ENCODE data around the genes APBB1, CYB5R2 and NLRP10.

DNA sequence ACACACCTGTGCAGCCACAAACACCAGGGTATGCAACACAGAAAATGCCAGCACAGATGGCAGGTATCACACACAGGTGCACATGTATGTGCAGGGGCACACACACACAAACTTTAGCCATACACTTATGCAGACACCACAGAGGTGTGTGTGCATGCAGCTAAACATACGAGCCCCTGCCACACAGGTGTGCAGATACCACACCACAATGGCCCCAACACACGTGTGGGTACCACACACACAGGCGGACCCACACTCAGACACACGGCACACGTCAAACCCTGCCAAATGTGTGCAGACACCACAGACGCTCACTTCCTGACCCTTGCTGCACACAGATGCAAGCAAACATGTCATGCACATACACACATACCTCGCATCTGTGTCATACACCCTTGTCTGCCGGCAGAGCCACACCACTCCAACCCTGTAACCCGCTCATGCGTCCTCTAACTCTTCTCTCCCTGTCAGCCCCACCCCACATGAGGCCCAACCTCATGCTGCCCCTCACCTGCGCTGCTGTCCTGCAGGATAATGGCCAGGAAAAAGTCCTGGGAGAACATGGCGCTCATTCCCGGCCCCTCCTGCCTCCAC is 14.1 kb downstream of the SMPD1 start:
- RRBS = no CpG with 5 or more reads among the region's 13 CpGs

GRCh38 chr11:6418071-6419329 is at the start of gene APBB1:
APBB1 (minus strand) TSS chr11:6419094.
- RRBS = 1% methylated on average over 4 of the region's 87 CpGs

DNA sequence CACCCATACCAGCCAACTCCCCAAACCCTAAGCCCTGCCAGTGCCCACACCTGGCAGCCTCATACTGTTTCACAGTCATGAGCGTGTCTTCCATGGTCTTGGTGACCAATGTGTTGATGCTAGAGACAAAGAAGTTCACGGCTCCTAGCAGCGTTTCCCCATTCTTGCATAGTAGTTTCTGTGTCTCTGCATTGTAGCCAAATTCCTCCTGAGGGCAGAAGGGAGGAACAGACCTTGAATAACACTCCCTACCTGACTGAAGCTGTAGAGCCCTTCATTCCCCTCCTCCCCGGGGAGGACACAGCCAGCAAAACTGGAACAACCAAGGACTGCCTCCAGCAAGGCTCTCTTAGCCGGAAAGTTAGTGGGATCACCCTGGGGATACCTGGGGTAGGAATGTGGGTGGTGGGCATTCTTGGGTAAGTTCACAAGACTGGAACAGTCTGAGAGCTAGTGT is 3.1 kb downstream of the ARFIP2 start:
- RRBS = 96% methylated on average over 2 of the region's 5 CpGs

- RRBS = no CpG with 5 or more reads among the region's 14 CpGs
Measured at GRCh38 chr11:6564293-6564839, 39.0 kb downstream of the RRP8 start.

DNA sequence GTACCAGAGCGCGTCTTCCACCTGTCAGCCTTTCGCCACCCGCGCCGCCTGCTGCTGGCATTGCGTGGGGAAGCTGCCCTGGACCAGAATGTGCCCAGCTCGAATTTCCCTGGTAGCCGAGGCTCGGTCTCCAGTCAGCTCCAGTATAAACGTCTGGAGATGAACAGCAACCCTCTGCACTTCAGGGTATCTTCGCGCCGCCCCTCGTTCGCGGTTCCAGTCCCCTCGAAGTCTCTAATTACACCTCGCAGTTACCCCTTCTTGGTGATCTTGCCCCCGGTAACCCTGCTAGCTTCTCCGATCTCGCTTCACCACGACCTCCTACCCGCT is 32.2 kb downstream of the RRP8 start:
- RRBS = no CpG with 5 or more reads among the region's 24 CpGs

GRCh38 chr11:6606013-6606338 is 2.4 kb downstream of the ILK start:
- RRBS = no CpG with 5 or more reads among the region's 5 CpGs

DNA sequence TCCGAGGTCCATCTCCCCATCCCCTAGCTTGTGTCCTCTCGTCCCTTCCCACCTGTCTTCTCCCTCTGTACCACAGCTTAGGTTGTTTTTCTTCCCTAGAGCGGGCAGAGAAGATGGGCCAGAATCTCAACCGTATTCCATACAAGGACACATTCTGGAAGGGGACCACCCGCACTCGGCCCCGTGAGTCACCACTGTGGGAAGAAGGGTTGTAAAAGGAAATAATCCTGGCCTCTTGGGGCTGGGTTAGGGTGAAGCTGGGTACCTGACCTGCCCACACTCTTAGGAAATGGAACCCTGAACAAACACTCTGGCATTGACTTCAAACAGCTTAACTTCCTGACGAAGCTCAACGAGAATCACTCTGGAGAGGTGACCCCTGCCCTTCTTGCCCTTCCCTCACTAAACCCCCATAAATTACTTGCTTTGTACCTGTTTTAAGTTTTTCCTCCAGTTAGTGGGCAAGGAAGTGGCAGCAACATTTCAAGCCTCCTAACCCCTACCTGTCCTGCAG is 3.2 kb downstream of the TAF10 start:
- RRBS = no CpG with 5 or more reads among the region's 9 CpGs

DNA sequence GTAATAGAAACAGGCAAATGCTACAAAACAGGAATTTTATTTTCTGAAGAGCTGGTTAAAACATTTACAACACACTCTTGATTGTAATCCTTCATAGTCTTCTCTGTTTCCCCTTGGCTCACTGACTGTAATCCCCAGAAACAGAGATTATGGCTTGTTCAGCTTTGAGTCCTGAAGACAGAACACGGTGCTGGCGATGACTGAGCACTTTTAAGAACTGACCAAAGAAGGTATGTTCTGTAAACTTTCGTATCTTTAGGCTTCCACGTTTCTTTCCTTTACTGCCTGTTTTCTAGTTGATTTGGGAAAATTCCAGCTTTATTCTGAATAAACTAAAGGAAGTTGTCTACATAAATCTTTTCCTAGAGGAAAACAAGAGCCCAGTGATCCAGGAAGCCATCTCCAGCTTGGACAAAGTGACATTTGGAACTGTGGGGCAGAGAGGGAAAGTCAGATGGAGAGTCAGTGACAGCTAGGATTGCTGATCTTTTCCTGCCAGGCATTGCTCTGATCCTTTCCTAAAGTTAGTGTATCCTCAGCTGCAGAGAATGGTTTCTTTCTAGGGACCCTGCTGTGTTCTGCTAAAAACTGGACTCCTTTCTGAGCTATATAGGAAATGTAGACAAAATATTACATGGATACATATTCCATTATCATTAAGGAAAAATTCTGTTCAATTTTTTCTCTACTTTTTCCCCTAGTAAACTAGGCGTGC is 43.4 kb downstream of the OR2AG2 start:
- RRBS = no CpG with 5 or more reads among the region's 5 CpGs

DNA sequence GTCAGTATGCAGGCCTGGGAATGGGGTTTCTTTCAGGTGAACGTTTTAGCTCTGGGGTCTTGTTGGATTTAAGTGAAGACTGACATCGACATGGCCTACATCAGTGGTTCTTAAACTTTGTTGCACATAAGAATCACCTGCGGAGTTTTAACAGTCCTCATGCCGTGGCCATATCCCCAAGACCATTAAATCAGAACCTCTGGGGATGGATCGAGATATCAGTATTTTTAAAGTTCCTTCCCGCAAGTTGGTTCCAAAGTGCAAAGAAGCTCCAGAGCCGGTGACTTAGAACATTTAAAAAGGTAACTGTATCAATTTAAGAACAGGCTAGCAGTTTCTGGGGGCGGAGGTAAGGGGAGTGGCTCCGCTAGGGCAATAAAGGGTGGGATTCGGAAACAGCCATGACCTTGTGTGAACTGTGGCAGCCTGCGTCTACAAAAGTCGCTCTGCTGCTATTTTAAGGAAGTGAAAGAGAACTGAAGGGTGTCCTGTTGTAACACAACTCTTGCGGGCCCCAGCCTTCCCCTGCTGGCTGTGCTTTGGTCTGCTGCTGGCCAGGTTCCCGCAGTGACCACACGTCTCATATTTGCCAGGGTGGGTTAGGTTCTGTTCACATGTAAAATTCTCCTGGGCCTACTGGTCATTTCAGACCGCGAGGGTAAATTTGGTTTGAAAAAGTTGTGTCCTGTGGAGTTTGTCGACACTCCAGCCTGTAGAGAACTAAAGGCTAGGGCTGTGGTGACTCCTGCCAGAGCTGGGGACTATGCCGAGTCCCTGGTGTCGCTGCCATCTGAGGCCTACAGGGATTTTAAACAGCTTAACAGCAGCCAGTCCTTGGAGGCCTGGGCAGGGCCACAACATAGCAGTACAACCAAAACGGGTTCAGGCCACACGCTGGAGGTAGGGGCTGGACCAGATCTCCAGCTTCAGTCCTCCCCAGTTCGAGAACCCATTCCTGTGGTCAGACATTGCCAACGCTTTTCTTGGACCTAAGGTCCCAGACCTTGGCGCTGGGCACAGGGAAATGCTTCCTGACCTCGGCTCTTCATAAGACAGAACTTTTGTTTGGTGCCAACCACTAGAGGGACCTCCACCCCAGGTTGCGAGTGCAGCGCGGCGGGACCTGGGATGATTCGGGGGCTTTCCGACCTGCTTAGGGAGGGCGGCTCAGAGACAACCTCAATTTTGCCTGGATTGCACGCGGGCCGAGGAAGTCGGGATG is 1.2 kb upstream of the PPFIBP2 start:
- RRBS = no CpG with 5 or more reads among the region's 37 CpGs

DNA sequence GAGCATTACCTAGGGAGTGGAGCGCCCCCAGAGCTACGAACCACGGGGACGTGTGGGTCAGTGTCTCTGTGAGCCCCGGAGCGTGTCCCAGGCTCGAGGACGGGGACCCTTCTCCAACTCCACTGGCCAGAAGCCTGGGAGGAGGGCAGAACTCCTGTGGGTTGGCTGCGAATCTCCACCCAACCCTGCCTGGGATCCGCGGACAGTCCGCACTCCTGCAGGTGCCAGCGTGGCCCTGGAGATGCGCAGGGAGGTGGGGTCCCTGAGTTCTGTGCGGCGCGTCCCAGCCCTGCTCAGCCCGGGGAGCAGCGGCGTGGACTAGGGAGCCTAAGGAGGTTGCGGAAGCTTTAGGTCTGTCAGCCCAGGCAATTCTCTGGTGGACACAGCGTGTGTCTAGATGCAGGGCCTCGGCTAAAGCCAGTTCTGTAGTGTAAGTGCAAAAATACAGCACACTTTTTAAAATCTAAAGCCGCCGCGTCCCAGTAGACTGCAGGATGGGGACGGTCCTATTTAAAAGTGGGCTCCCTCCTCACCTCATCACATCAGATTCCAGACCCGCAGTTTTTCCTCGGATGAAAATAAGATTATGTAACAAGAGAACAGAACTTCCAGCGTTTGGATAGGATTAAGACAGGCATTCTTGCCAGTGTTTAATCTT is 513 bp downstream of the PPFIBP2 start:
- RRBS = no CpG with 5 or more reads among the region's 30 CpGs

DNA sequence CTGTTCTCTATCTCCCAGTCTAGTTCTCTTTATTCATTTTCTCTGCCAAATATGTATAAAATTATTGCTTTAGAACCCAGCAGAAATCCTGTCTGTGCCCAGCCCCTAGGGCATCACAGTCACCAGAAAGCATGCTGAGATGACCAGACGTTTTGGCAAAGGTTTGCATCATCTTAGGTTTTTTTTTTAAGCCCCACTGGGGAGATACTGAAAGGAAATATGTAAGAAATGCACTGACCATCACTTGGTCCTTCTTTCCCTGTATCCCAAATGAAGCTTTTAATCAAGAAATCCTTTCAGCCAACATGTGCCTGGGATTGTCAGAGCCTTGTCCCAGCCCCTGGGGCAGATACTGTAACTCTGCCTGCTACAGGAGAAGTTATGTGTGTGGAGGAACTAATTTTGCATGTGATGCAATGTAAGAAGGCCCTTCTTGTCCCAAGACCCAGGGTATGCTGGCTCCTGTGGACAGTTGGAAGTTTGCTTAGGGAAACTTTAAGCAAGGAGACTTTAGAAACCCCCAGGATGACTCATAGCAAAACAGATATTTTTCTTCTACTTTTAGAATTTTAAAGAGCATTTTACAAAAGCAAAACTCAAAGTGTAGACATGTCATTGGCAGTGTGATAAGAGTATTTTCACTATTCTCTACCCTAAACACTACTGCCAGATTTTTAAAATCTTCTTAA is 65.6 kb downstream of the PPFIBP2 start:
- RRBS = no CpG with 5 or more reads among the region's 1 CpG

- RRBS = 3% methylated on average over 45 of the region's 110 CpGs
Measured at GRCh38 chr11:7673308-7674502, at the start of gene CYB5R2. CYB5R2 (minus strand) TSS chr11:7673500.

GRCh38 chr11:7965249-7965512 is at the start of gene NLRP10:
NLRP10 (minus strand) TSS chr11:7965447.
- RRBS = no CpG with 5 or more reads among the region's 3 CpGs

GRCh38 chr11:8082217-8083069 is 1.4 kb downstream of the TUB start:
- RRBS = no CpG with 5 or more reads among the region's 16 CpGs

- RRBS = 1% methylated on average over 19 of the region's 33 CpGs
Measured at GRCh38 chr11:8263224-8263571, 480 bp downstream of the LMO1 start.

GRCh38 chr11:8268381-8269059 is 4.8 kb upstream of the LMO1 start:
- RRBS = 3% methylated on average over 40 of the region's 71 CpGs

GRCh38 chr11:8336280-8336788 is 72.7 kb upstream of the LMO1 start:
- RRBS = 85% methylated on average over 1 of the region's 6 CpGs

GRCh38 chr11:8384027-8384732 is 120.5 kb upstream of the LMO1 start:
- RRBS = 85% methylated on average over 2 of the region's 20 CpGs

DNA sequence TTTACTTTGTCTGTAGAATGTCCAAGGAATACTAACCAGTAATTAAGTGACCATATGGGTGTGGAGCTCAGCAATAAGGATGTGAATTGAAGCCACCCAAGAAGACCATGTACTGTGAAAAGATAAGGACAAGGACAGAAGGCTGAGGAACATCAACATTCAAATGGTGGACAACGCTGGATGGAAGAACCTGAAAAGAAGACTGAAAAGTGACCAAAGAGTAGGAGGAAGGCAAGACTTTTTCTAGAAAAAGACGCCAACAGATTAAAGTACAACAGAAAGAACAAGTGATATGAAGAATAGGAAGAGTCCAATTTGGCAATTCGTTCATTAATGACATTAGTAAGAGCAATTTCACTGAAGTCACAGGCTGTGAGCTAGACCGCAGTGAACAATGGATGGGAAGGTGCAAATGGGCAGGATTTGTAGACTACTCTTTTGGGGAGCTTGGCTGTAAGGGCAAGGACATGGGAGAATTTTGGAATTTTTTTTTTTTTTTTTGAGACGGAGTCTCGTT is 1.8 kb downstream of the TRIM66 start:
- RRBS = no CpG with 5 or more reads among the region's 6 CpGs